Left lobe of liver (tissue), 1 donor: Measurements from ENCODE around the gene PRTN3.

DNA sequence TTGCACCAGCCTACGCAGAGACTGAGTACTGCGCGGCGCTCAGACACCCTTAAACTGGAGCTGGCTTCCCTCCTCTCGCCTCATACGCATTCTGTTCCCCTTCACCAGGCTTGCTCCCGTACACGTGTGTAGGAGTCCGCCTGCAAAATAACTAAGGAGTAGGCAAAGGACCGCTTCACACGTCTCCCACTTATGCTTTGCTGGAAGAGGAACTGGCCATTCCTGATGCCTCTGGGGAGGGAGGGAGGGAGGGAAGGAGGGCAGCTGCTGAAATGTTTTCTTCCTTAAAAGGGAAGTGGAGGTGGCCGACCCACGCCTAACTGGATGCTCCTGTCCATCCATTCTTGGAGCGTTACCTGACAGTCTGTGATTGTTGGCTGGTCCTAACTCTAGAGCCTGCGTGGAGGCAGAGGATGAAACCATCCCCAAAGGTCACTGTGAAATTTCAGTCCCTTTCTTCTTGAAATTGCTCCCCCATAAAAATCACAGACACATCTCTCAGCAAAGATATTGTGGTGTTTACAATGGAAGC lies 7.5 kb downstream of the THEG start:
- PRO-cap: no peak

DNA sequence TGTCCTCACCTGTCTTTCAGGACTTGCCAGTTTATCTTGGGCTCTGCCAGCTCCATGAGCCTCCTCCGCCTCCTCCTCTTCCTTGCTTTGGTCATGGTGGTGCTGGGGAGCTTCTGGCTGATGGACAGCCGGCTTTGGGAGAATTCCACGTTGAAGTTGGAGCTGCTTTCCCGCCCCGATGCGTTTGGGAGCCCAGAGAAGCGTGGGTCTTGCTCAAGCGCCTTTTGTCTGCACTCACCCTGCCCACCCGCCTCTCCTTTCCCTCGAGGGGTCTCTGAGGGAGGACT lies 1.6 kb downstream of the THEG start:
- PRO-cap: no peak

- PRO-cap: no peak
Measured at GRCh38 chr19:508598-509175, 1.4 kb downstream of the TPGS1 start.

- PRO-cap: no peak
Measured at GRCh38 chr19:536352-537178, 5.0 kb downstream of the CDC34 start.

- PRO-cap: no peak
Measured at GRCh38 chr19:538979-539853, 4.6 kb upstream of the GZMM start.

- PRO-cap: no peak
Measured at GRCh38 chr19:573051-573897, 878 bp downstream of the BSG start.

DNA sequence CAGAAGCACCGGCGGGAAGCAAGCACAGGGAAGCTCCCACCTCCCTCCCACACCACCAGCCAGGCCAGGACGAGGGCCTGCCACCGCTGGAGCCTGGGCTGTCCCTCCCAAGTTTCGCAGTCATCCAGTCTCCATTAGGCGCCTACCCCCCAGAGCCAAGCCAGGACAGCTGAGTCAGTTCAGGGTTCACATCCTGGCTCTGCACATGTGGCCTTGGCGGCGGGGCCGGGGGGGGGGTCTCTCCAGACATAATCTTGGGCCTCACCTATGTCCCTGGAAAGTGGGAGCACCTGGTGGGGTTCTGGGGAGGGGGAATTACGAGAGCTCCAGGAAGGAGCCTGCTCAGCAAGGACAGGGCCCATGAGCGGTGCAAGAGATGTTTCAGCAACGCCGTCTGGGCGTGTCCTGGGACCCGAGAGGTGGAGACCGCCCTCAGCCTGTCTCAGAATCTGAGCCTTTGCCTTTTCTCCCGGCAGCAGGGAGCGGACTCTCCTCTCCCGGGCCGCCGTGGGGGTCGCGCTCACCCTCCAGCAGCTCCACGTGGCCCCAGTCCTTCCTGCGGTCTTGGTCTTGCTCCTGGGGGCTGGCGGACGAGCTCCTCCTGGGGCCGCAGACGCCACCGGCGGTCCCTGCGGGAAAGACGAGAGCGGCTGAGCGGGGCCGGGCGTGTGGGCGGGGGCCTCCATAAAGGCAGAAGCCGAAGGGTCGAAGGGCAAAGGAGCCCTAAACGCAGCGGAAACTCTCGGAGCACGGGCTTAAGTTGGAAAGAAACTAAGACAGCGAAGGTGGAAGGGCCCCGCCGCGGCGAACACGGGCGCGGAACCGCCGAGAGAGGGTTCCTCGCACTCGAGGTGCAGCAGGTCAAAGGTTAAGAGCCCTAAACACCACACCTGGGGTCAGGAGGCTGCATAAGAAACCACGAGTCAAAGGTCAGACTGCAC lies 757 bp downstream of the POLRMT start:
- PRO-cap: unidirectional peak, plus-strand start at position 715 of the sequence

DNA sequence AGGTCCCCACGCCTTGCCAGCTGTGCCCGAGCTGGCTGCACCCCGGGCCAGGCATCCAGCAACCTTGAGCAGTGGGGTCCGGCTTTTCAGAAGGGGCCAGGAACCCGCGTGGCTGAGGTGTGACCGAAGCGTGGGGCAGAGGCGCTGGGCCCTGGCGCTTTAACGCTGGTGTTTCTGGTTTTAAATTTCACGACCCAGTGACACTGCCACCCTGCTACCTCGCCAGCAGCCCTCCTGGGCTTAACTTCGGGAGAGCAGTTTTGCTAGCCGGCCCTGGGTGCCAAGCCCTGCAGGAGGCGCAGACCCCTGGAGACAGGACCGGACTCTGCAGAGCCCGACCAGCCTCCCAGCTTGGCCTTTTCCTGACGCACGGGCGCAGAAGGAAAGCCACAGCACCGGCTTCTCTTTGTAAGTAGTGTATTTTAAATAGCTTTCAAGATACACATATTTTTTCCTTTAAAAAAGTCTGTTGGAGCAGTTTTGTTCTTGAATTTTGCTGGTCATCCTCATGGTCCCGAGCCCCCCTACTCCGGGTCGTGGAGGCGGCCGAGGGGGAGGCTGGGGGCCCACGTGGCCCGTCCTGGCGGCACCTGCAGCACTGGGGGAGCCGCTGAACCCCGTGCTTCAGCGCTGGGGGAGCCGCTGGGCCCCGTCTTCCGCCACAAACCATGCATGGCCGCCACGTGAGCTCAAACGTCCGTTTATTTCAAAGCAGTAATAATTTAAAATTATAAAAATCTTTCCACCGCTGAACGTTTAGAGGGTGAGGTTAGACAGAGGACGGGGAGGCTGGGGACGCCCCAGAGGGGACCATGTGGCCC lies 7.7 kb downstream of the FGF22 start:
- PRO-cap: no peak

DNA sequence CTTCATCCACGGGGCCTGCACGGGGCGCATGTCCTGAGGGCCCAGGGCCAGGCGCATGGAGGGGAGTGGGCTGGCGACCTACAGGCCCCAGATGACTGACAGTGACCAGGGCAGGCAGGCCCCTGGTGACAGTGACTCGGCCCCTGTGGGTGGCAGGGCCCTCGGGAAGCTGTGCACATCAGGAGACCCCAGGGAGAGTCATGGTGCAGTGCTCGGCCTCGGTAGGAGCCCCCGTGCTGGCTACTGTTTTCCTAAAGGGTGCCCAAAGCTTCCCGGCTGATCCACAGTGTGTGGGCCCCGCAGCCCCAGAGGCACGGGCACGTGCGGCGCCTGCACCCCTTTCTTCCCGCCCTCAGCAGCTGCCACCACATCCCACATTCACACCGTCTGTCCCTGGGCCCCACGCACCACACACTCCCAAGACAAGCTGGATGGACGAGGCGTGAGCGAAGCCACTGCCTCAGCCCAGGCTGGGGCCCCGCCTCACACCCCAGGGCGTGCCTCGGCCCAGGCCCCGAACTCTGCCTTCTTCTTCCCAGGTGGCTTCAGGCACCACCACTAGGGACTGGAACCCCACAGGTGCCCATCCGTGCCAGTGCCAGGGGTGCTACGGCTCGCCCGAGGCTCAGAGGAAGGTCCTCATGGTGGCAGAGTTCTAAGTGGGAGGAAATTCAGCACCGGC lies 4.6 kb downstream of the RNF126 start:
- PRO-cap: no peak

DNA sequence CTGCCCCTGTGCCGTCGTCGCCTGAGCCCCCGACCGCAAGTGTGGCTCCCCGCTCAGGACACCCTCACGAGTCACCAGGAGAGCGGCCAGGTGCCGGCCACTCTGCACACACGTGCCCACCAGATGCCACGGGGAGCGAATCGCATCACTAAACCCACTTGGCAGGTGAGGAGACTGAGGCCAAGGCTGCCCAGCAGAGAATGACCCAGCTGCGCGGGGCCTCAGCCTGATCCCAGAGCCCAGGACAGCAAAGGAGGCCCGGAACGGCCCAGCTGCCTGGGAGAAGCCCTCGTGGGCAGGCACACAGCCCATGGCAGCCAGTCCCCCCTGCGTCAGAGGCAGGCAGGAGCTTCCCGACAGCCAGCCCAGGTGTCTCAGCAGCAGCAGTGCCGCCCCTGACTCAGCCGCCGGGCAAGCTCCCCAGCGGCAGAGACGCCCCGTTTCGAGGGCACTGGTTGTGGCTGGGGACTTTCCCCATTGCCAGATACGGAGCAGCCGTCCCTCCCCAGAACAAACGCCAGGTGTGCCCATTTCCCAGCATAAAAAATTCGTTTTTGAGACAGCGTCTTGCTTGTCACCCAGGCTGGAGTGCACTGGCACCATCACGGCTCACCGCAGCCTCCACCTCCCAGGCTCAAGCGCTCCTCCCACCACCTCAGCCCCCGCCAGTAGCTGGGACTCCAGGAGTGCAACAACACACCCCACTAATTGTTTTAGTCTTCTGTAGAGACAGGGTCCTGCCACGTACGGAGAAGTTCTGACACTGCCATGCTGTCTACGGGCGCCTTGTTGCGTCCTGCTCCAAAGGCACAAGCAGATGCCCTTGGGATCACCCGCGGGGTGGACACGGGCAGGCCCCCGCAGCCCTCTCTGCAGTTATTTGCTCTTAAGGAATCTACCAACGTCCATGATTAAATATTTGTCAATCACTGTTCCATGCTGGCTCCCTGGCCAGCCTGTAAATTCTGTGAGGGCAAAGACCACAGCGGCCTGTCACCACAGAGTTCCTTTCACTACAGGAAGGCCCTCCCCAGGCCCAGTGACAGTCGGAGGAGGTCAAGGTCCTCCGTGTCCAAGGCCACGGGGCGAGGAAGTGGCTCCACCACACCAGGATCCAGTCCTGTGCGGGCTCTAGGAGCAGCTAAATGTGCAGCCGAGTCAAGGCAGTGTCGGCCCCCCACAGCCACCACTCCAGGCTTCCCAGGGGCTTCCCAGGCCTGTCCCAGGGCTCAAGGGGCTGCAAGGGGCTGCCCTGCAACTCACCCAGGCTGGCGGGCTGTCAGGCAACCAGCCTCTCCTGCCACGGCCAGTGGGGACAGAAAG lies 2.5 kb downstream of the RNF126 start:
- PRO-cap: bidirectional peak, plus-strand start at position 716 of the sequence, minus-strand start at position 583 of the sequence; bidirectional peak, plus-strand start at position 1,039 of the sequence, minus-strand start at position 967 of the sequence

DNA sequence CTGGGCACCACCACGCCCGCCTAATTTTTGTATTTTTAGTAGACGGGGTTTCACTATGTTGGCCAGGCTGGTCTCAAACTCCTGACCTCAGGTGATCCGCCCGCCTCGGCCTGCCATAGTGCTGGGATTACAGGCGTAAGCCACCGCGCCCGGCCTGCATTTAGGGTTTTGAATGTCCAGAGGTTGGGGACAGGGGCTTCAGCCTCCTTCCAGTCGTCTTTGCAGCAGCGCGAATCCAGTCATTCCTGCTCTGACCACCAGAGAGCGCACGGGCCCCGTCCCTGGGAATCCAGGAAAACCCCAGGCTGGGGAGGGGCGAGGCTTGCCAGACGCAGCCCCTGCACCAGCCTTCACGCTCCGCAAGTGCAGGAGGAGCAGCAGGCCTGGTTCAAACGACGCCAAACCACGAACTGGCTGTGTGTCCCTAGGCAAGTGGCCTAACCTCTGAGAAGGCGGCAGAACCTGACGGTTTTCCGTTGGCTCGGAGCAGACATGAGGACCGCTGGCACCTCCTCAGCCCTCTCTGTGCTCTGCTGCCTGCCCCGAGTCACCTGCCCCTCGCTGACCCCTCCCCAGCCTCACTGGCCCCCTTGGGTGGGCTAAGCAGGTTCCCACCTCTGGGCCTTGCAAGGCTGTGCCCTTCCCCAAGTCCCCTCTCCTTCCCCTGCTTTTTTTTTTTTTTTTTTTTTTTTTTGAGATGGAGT lies 1.9 kb upstream of the RNF126 start:
- PRO-cap: no peak

- PRO-cap: unidirectional peak, plus-strand start at chr19:704321
Measured at GRCh38 chr19:704008-704677, 4.6 kb upstream of the PALM start.

DNA sequence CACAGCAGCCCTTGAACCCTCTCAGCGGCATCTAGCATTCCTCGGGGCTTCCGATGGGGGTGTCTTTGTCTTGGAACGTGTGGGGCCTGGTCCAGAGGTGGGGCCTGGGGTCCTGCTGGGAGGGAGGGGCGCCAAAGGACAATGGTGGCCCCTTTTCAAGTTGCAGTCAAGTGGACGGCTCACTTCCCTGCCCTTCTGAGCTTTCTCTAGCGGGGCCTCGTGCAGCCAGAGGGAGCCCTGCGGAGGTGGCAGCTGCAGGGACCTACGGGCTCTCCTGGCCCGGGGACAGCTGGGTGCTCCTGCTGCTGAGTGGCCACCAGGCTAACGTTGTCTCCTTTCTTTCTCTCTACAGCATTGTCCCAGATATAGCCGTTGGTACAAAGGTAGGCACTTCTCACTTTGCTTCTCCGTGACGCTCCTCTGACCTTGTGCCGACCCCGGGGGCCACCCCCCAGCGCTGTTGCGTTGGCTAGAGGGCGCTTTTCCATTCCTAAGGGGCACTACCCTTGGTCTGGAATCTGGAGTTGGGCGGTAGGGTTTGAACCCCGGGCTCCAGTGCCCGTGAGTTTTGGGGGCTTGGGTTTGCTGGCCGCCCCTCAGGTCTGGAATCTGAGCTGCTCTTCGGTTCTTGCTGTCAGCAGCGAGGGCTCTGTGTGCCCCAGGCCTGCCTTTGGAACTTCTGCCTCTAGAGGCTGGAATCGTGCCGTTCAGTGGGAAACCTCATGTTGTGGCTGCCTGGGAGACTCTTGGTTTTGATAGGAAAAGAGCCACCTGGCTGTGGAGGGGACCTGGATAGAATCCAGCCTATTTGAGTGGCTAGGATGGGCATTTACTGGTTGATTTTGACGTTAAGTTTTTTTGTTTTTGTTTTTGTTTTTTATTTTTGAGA lies 2.1 kb downstream of the PTBP1 start:
- PRO-cap: no peak

GRCh38 chr19:802065-802593 lies 4.9 kb downstream of the PTBP1 start:
- PRO-cap: no peak

GRCh38 chr19:840813-841279 lies at the start of gene PRTN3:
TSS of gene PRTN3 (plus strand) at chr19:840999.
- PRO-cap: no peak

GRCh38 chr19:861417-862118 lies 2.1 kb downstream of the CFD start:
- PRO-cap: no peak

DNA sequence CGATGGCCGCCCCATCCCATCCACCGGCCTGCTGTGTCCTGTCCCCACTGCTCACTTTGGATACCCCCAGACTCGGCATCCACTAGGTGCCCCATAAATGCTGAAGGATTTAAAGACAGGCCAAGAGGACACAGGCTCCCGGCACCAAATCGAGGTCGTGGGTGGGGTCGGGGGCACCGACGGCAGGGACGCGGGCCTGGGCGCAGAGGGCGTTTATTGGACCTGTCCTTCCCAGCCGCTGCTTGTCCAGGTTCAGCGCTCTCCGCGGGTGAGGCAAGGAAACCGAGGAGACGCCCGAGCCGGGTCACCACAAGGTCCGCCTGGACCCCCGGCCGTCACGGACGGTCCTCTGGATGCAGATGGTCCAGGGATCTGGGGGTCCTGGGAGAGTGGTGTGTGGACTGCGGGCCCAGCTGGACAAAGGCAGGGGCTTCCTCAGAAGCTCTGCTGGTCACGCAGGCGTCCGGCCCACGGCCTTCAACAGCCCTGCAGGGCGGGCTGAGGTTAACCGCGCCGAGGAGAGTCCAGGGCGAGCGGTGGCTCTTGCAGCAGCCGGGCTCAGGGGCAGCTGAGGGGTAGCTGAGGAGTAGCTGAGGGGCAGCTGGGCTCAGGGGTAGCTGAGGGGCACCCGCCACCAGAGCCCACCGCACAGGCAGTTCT lies 8.4 kb downstream of the CFD start:
- PRO-cap: no peak

- PRO-cap: no peak
Measured at GRCh38 chr19:891566-892337, 1.2 kb downstream of the MED16 start.

- PRO-cap: no peak
Measured at GRCh38 chr19:918572-919183, 1.5 kb downstream of the KISS1R start.

GRCh38 chr19:1035758-1036683 lies 3.9 kb upstream of the ABCA7 start:
- PRO-cap: no peak